Measurements from ENCODE around the genes XPNPEP2, SASH3, AIFM1, ARHGAP36 and OR13H1.

GRCh38 chrX:123779951-123780340, 47.1 kb upstream of the THOC2 start:
- PRO-cap, 7 experiments, result no peak in any of the 7 experiments

DNA sequence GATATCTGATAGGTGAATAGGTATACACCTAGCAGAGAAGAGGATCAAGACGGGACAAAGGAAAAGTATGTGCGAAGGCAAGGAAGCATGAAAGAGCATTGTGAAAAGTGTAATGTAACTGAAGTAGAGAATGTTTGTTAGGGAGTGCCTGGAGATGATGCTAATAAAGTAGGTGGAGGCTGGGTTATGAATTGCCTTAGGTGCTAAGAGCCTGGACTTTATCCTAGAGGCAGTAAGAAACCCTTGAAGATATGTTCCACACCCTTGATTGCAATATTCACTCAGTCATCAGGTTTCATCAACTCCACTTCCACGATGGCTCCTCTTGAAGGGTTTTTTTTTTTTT, 49.9 kb upstream of the XIAP start:
- PRO-cap, 7 experiments, result no peak in any of the 7 experiments

GRCh38 chrX:123822931-123823457, 36.9 kb upstream of the XIAP start:
- PRO-cap, 7 experiments, result no peak in any of the 7 experiments

DNA sequence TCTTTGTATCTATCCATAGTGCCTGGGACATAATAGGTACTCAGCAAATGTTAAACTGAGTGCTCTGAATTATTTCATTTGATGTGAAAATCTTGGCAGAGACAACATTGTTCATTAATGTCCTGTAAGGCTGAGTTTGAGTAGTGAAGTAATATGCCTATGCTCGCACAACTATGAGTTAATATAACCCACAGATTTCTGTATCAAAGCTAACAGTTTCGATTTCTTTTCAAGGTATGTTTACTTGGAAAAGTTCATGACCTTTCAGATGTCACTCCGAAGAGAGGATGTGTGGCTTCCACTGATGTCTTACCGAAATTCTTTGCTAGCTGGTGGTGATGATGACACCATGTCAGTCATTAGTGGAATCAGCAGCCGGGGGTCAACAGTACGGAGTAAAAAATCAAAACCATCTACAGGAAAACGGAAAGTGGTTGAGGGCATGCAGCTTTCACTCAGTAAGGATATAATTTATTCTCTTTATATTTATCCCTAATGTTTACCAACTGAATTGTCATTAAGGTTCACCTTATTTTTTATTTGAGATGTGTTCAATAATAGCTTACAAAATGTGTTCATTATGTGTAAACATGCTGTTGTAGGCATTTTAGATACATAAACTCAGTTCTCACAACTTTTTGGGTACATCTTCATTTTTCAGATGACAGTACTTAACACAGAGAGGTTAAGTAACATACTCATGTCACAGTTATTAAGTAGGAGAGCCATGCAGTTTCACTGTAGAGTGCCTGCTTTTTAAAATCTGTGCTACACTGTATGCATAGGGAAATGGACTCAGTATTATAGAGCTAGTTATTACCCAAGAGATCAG, 125.0 kb downstream of the STAG2 start:
- PRO-cap, 7 experiments, result peak in 7 of 7 experiments; most common plus-strand start position 359 of the sequence (in 7); most common minus-strand start position 143 of the sequence (in 1)

DNA sequence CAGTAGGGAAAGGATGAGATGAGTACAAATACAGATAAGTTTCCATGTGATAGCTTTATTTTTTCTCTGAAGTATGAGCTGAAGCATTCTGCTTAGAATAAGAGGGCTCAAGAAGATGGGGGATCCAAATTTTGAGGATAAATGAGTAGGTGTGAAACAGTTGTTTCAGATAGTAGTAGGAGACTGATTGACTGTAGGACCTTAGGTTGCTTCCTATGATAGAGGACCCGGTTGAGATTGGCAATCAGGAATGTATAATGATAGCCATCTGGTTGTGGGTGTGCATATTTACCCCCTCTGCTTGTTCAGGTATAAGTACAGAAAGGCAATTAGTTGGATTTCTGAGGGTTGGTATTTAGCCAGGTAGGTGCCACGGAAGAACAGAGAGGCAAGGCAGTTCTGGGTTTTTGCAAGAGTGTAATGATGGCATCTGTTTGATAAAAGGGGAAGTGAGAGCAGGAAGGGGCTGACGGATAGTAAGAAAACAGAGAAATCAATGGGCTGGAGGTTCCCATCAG, 13.6 kb downstream of the OCRL start:
- PRO-cap, 7 experiments, result no peak in any of the 7 experiments

DNA sequence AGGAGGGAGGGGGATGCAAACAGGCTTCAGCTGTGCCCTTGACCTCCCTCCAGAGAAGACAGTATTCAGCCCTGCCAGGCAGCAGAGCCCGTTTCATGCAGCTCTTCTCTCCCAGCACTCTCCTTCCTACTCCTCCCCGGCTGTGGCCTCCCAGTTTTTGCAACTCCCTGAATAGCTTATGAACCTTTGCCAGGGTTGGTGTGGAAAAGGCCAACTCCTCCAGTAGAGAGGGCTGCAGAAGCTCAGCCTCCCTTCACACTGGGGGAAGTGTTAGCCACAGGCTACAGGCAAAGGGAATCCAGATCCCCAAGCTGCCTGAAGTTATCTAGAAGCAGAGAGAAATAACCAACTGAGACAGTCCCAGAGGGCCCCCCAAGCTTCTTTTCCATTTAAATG, 31.7 kb upstream of the APLN start:
- PRO-cap, 7 experiments, result no peak in any of the 7 experiments

DNA sequence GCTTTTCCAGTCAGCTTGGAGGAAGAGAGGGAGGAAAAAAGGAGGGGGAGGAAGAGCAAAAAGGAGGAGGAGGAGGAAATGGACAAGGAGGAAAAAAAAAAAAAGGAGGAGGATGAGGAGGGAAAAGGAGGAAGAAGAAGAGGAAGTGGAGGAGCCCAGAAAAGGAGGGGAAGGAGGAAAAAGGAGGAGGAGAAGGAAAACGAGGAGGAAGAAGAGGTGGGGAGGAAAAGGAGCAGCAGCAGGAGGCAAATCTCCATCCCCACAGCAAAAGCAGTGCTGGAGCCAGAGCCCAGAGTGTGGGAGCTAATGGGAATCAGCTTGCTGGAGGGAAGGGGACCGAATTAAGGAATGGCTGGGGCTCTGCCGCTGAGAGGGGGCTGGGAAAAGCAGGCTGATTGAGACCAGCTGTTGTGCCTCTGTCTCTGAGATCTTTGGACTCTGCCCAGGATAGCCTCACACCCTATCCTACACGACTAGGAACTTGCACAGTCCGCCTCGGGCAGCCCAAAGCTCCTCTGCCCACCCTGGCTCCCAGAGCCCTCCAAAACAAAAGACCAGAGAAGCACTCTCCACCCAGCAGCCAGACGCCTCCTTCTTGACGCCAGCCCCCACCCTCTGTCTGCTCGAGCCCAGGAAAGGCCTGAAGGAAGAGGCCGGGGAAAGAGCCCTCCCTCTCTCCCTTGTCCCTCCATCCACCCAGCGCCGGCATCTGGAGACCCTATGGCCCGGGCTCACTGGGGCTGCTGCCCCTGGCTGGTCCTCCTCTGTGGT, at the start of gene XPNPEP2:
XPNPEP2 (plus strand) TSS at position 486 of the 771 bp plus-strand sequence.
- PRO-cap, 7 experiments, result no peak in any of the 7 experiments

- PRO-cap, 7 experiments, result peak in 7 of 7 experiments; most common plus-strand start chrX:129779968 (in 7); most common minus-strand start chrX:129779819 (in 6)
Observed at GRCh38 chrX:129779562-129780267, at the start of gene SASH3. Gene SASH3, plus strand, starts transcription at chrX:129779949.

DNA sequence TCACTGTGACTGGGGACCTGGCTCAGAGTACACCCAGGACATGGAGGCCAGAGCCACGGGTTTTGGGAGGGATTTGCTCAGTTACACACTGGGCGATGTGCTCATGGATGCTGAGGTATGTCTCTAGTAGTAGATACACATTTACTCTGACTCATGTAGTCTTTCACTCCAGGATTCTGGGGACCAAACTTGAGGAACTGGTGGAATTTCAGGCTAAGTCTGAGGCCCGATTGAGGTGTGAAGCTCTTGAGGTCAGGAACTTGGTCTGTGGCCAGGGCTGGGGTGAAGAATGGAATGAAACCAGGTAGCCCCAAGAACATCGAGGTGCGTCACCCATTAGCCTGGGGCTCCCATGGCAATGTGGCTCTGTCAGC, 7.7 kb downstream of the SASH3 start:
- PRO-cap, 7 experiments, result no peak in any of the 7 experiments

DNA sequence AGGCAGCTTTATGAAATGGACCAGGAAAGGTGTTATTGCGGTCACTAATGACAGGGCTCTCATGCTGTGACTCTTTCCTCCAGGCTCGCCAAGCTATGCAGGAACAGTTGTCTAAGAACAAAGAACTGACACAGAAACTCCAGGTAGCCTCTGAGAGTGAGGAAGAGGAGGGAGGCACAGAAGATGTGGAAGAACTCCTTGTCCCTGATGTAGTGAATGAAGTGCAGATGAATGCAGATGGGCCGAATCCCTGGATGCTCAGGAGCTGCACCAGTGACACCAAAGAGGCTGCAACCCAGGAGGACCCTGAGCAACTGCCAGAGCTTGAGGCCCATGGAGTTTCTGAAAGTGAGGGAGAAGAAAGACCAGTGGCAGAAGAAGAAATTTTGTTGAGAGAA, 15.1 kb downstream of the UTP14A start:
- PRO-cap, 7 experiments, result no peak in any of the 7 experiments

DNA sequence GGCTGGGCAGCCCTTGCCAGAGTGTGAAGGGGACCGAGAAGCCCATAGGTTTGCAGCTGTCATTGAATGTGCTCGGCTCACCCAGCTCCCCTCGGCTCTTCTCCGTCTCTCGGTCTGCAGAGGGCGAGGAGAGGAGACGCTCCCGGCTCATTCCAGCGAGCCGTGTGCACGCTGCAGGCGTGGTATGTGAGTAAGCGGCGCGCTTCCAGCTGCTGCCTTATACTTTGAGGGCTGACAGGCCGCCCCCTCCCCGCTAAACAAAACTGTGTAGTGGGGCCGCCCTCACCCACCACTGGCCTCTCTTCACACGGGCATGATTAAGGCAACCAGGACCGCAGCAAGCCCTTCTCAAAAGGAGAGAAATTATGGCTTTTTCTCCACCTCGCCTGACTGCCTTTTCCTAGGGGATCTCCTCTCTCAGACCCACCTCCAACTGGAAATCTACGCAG, 22.9 kb upstream of the BCORL1 start:
- PRO-cap, 7 experiments, result no peak in any of the 7 experiments

- PRO-cap, 7 experiments, result no peak in any of the 7 experiments
Observed at GRCh38 chrX:130099987-130100705, 10.2 kb downstream of the ELF4 start.

DNA sequence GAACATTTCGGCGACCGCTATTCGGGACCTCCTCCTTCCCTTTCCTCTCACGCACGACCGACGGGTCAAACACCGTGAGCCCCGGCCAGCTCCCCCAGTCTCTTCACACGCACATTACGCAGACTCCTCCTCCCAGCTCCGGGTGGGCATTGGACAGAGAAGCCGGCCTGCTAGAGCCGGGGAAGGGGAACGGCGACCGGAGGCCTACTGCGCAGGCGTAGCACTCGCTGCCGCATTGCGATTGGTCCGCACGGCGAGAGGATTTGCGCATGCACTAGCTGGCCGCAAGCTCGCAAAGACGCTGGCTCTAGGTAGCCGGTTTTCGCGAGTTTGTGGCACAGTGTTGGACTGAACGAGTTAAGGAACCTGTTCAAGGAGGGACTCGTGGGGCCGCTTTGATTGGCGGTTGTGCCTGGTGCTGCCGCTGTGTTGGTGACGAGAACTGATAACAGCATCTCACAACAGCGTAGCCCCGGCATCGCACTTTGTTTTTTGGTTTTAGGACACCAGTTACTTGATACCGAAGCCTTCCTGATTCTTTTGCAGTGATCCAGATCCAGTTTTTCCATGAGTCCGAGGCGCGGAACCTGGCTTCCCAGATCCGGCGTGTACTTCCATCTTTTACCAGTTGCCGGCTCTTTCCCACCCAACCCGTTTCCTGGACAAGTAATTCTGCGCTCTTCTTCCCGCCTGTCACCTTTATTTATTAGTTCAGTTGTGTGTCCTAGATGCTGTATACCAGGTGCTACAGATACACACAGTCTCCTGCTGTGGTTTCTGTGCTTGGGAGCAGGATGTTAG, at the start of gene AIFM1:
AIFM1 (minus strand) TSS at position 191 of the 801 bp plus-strand sequence.
- PRO-cap, 7 experiments, result peak in 7 of 7 experiments; most common plus-strand start position 335 of the sequence (in 4); most common minus-strand start position 209 of the sequence (in 4)

GRCh38 chrX:130174147-130174611, 2.4 kb downstream of the RAB33A start:
- PRO-cap, 7 experiments, result no peak in any of the 7 experiments

DNA sequence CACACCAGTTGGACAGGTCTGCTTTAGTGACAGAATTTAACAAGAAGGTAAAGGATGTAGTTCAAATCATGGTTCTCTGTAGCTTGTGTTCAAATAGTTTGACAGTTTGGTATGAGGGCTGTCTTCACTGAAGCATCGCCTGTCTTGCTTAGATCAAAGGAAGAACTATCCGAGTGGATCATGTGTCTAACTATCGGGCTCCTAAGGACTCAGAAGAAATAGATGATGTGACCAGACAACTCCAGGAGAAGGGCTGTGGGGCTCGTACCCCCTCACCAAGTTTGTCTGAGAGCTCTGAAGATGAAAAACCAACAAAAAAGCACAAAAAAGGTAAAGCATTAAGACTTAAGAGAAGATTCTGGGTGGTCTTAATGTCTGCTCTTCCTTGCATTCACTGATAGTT, 9.4 kb downstream of the RBMX2 start:
- PRO-cap, 7 experiments, result no peak in any of the 7 experiments

GRCh38 chrX:130827531-130827989, 75.4 kb downstream of the ENOX2 start:
- PRO-cap, 7 experiments, result no peak in any of the 7 experiments

GRCh38 chrX:130848405-130848664, 54.7 kb downstream of the ENOX2 start:
- PRO-cap, 7 experiments, result peak in 1 of 7 experiments; most common minus-strand start chrX:130848556 (in 1)

- PRO-cap, 7 experiments, result no peak in any of the 7 experiments
Observed at GRCh38 chrX:131058096-131058575, at the start of gene ARHGAP36. Gene ARHGAP36, plus strand, starts transcription at chrX:131058346.

DNA sequence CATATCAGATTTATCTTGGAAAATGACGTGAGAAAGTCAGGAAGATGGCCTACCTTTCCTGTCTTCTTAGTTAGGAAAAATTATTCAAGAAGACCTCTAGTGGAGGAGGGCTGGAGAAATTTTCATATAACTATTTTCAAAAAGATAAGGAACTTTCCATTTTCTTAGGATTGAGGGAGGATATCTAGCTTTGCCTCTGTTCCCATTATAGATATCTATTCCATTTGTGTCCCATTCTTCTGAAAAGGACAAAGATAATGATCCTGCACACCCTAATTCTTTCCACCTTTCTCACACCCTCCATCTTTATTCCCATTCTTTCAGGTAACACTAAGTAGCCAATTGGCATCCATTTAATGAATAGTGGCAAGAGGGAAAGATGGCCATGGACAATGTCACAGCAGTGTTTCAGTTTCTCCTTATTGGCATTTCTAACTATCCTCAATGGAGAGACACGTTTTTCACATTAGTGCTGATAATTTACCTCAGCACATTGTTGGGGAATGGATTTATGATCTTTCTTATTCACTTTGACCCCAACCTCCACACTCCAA, at the start of gene OR13H1:
OR13H1 (plus strand) TSS at position 380 of the 554 bp plus-strand sequence.
- PRO-cap, 7 experiments, result no peak in any of the 7 experiments

GRCh38 chrX:131729163-131729904, 185.5 kb downstream of the OR13H1 start:
- PRO-cap, 7 experiments, result peak in 1 of 7 experiments; most common minus-strand start chrX:131729441 (in 1)

Data from T-cell (primary cell).